Neural cell (in vitro differentiated cells): ENCODE measurements around a stretch of chr15.

- RAMPAGE, long total RNA: no peak
These were observed 101.7 kb upstream of the ICE2 start for GRCh38 chr15:60580501-60581237.

- RAMPAGE, long total RNA: no peak
These were observed 113.0 kb upstream of the ICE2 start for GRCh38 chr15:60591943-60592354.

DNA sequence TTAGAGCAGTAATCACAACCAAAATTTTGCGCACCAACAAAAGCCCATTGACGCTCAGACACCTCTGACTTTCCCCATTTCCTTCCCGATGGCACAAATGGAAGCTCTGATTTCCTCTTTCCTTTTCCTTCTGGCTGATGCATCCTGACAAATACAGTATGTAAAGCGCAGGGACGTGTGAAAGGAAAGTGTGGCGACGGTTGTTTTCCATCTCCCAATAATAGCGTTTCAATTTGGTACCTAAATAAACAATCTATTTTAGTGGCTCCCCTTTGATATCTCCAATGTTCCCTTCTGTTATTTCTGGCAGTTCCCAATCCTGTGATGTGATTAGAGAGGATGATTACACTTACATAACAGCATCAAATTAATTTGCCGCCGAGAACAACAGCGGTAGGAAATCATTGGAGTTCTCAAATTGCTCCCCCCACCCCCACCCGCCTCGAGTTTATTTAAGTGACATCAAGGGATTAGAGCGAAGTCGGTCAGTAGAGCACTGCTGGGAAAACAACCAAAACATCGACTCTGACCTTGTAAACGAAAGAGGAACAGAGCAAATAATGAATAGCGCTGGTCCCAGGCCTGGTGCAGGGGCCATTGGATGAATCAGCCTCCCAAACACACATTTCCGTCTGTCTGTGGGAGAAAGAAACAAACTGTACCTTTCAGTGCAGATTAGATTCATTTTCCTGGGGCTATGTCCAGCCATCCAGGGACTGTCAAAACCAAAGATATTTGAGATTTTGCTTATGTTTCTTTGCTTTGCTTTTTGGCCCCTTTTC lies 273.4 kb upstream of the ICE2 start:
- RAMPAGE, long total RNA: no peak

DNA sequence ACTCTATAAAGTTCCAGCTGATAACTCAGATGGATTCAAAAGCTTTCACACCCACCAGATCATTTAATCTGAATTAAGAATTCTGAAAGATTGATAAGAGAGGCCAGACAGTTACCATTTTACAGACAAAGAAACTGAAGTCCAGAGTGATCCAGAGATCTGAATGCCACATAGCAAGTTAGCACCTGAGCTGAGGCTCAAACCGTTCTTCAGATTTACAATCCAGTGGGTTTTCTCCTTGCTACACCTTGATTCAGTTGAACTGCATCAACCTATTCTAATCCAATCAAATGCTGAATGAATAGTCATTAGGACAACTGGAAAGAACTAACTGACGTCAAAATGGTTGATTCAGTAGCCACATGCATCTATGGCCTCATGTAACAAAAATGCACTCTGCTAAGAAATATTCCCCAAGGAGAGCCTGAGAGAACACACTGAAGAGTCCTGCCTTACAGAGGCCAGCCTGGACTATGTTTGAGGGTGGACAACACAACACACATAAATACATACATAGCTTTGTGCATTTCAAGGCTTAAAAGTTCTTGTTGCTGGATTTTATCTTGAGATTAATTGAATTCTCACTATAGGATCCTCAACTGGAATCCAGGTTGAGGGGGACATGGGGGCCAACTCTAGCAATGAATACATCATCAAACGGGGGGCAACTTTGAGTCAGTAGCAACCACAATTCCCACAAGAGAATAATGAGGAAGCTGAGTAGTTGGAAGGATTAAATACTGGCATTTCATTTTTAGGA lies 280.0 kb upstream of the ICE2 start:
- RAMPAGE, long total RNA: no peak

GRCh38 chr15:60844375-60844821 lies 365.5 kb upstream of the ICE2 start:
- RAMPAGE, long total RNA: no peak

DNA sequence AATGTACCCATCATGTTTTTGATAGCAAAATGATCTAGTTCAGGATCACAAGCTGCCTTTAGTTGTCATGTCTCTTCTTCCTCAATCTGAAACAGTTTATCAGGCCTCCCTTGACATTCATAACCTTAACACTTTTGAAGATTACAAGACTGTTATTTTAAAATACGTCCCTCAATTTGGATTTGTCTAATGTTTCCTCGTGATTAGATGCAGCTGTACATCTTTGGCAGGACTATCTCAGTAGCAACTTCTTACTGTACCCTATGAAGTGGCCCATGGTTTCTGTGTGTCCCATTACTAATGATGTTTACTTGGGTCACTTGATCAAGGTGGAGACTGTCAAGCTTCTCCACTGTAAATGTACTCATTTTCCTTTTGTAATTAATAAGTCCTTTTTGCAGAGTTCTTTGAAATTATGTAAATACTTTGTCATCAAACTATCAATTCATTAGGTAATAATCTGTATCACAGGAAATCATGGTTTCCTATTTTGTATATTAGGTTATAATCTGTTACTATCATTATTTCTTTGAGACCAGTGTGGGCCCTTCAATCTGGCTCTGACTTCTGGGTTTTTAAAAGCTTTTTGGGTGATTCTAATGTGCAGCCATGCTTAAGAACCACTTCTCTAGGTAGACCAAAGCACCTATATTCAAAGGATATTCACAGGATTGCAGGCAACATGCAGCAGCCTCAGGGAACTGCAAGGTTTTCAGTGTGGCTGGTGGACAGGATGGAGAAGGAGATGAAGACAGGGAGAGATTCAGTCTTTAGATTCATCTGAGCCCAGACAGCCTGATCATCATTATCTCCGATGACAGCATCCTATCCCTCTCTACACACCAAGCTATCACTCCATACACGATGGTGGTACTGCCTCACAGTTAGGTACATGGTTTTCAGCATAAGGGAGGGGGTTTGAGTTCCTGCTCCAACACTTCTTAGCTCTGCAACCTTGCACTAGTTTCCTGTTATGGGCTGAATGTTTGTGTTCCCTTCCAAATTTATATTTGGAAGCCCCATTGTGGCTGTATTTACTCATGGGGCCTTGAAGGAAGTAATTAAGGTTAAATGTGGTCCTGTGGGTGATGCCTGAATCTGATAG lies 259.9 kb downstream of the RORA start:
- RAMPAGE, long total RNA: no peak

GRCh38 chr15:60995071-60995730 lies 233.9 kb downstream of the RORA start:
- RAMPAGE, long total RNA: no peak

- RAMPAGE, long total RNA: no peak
These were observed 281.1 kb upstream of the RORA start for GRCh38 chr15:61510197-61510656.

GRCh38 chr15:61519298-61519595 lies 290.1 kb upstream of the RORA start:
- RAMPAGE, long total RNA: no peak

GRCh38 chr15:62098975-62099771 lies 32.4 kb downstream of the C2CD4A start:
- RAMPAGE, long total RNA: no peak

DNA sequence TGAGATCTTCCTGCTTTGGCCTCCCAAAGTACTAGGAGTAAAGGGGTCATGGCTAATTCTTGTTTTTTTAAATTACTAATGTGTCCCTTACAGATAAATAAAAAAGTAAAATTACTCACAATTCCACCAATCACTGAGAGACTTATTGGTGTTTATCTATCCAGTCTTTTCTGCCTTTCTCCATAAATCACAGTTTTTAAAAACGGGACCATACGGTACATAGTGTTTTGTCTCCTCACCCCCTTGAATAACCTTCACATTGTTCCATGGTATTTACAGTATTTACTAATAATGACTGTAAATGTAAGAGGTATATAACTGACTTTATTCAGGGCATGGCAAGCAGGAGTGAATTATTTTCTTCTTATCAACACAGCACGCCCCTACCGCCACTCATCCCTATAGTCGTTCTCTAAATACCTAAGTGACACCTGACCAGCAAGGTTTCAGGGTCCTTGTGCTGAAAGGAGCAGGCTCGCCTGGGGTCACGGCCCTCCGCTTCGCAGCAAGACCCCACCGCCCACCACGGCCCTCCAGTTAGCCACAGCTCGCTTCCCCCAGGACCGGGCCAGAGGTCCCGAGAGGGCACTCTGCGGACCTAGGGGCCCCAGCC lies 614 bp upstream of the TLN2 start:
- RAMPAGE, long total RNA: no peak

DNA sequence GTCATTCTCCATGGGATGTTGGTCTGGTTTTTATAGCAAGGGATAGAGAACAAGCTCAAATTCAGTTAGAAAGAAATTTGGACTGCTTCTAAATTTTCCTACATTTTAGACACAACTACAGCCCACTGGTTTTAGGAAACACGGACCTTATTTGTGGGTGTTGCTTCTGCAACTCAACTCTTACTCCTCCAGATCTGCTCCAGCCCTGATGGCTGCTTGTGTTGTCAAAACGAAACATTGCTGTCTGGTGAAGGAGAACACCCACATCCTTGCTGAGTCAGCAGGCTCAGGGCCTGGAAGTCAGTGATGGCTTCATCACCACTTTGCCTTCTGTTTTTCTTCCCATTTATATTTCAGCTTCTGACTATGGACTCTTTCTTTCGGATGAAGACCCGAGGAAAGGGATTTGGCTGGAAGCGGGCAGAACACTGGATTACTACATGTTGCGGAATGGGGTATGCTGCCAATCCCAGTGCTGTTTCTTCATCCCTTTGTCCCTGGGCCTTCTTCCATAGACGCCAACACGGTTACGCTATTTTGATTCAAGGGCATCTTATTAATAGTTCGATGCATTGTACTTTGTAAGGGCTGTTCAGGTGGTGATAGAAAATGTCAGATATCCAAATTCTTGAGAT lies 259.5 kb downstream of the TLN2 start:
- RAMPAGE, long total RNA: no peak

GRCh38 chr15:62657553-62658081 lies 267.3 kb downstream of the TLN2 start:
- RAMPAGE, long total RNA: no peak

GRCh38 chr15:62833251-62833747 lies 209.2 kb upstream of the TPM1 start:
- RAMPAGE, long total RNA: no peak

DNA sequence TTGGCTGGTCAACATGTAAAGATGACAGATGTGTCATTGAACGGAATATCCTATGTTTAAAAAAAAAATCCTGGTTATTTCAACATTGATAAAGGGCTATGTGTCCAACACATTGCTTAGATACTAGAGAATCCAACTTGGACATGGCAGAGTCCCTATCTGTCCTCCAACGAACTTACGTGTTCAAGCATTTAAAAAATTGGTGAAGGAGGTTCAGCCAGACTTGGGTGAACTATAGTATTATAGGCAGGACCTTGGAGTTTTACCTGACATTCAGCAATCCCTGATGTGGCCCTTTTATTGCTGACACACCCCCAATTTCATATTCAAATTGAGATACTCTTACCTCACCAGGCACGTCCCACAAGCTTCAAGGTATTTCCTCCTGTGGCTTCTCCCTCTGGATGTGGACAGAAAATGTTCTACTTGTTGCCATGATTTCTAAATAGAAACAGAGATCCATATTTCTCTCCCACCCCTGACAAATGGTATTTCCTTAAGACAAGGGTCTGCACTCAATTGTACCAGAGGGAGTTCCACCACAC lies 207.7 kb upstream of the TPM1 start:
- RAMPAGE, long total RNA: no peak

- RAMPAGE, long total RNA: no peak
These were observed 191.9 kb upstream of the TPM1 start for GRCh38 chr15:62850567-62851089.

DNA sequence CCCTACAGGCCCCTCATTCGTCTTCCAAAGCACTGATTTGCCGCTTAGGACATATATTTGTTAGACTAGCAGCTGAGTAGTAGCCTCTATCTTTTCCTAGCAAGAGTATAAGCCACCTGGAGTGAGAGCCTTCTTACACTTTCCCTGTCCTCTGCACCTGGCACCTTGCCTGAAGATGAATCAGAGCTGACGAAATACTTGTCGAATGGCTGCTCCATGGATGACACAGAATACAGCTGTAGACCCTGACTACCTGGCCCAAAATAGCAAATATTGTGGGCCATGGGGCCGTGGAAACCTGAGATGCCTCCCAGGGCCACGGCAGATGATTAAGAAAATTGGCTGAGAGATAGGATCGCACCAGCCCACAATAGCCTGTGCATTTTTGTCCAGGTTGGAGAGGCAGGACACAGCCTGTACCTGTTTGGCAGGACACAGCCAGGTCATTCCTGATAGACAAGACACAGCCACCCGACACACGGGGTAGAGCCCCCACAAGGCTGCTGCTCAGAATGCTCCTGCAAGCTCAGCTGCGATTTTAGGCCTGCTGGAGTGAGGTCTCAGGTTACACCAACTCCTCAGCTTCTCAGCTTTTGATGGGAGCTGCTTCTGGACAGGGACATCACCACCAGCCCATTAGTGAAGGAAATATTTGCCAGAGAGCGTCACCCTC lies 23.0 kb upstream of the TPM1 start:
- RAMPAGE, long total RNA: no peak

- RAMPAGE, long total RNA: no peak
These were observed 19.1 kb downstream of the TPM1 start for GRCh38 chr15:63061557-63062094.

GRCh38 chr15:63070922-63071385 lies 28.4 kb downstream of the TPM1 start:
- RAMPAGE, long total RNA: no peak

DNA sequence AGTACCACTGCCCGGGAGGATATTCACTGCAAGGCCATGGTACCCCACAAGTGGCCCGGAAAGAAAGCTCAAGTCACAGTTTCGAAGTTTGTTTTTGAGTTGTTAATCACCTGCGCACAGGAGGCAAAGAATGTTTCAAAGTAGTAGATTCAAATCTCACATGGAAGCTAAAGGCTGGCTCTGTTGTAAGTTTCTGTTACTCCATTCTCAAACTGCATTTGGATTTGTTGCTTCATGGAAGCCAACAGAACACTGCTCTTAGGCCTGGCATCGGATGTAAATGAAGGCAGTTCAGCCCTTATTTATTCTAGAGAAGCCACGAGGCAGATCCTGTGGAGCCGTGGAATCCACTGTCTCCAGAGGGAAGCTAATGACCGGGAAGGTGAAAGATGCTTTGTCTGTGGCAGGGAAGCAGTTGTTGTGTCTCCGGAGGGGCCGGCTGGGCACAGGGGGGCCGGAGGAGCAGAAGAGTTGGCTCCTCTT lies 33.3 kb downstream of the TPM1 start:
- RAMPAGE, long total RNA: no peak